Natural killer cell (primary cell): ENCODE measurements around a stretch of chr13.

- PRO-cap = no peak
Observed at GRCh38 chr13:45242113-45242551, 41.3 kb upstream of the KCTD4 start.

GRCh38 chr13:45335715-45336757, 4.9 kb downstream of the TPT1 start:
- PRO-cap = no peak

- PRO-cap = no peak
Observed at GRCh38 chr13:45339378-45339703, 1.6 kb downstream of the TPT1 start.

DNA sequence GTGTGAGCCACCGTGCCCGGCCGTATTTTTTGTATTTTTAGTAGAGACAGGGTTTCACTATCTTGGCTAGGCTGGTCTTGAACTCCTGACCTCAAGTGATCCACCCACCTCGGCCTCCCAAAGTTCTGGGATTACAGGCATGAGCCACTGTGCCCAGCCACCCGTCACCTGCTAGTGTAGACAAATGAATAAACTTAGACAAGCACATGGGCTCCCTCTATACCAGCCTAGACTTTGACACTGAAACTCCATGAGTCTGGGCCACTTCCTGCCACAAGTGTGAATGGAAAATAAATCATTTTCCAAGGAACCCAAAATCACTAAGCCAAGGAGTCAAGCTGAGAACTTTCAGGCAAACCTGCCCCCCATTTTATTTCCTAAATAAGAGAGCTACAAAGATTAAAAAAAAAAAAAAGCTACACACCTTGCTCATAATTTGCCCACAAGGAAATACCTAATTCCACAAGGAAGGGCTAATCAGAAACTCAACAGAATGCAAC, 27.1 kb upstream of the TPT1 start:
- PRO-cap = no peak

DNA sequence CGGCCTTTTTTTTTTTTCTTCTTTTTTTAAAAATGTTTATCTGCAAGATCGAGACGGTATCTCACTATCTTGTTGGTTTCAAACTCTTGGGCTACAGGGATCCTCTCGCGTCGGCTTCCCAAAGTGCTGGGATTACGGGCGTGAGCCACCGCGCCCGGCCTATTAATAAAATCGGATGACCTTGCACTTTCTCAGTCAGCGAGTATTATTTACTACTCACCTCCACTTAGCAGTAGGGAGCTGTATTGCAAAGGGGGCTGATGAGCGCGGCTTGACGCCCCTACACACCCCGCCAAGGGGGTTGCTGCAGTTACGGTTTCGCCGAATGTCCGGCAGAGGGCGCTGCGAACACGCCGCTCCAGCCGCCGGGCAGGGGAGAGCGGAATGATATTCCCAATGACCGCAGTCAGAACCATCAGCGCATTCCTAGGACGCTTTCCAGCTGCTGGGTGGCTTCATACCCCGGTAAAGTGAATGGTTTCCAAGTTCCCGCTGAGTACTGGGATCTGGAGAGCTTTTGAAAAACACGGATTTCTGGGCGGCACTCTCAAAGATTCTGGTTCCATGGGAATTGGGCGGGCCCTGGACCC, 29.9 kb upstream of the TPT1 start:
- PRO-cap = no peak

DNA sequence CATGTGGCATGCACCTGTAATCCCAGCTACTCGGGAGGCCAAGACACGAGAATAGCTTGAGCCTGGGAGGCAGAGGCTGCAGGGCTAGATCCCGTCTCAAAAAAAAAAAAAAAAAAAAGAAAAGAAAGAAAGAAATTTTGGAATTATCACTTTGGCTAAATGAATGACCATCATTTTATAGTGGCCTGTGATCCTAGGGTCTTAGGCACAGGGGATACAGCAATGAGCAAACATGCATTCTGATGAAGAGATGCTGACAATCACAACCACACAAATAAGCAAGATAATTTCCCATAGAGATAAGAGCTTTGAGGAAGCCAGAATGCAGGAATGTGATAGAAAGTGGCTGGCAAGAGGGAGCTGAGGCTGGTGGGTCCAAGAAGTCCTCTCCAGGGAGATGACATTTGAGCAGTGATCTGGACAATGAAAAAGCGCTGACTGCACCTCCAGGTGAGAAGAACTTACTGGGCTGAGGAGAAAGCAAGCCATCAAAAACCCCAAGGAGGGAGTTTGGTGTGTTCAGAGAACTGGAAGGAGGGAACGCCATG, 30.8 kb upstream of the TPT1 start:
- PRO-cap = no peak

DNA sequence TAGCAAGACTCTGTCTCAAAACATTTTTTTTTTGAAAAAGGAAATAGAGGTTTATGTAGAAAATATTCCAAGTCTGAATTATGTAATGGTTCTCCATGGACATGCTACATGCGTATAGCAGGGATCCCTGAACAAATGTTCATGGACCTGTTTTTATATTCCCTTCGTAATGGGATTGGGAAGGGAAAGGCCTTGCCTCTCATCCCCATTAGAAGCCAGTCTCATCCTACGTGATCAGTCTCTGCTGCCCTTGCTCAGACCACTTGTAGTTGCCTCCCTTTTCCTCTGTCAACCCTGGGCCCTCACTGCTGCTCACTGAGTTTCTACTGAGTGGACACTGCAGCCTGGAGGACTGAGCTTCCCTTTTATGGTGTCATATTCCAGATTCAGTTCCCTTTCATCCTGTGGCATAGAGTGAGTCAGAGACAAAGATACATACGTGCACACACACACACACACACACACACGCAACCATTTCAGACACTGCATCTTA, 56.4 kb downstream of the COG3 start:
- PRO-cap = no peak

GRCh38 chr13:45969205-45970097, 83.1 kb downstream of the ZC3H13 start:
- PRO-cap = no peak

- PRO-cap = no peak
Observed at GRCh38 chr13:46072090-46072447, 19.5 kb upstream of the ZC3H13 start.

DNA sequence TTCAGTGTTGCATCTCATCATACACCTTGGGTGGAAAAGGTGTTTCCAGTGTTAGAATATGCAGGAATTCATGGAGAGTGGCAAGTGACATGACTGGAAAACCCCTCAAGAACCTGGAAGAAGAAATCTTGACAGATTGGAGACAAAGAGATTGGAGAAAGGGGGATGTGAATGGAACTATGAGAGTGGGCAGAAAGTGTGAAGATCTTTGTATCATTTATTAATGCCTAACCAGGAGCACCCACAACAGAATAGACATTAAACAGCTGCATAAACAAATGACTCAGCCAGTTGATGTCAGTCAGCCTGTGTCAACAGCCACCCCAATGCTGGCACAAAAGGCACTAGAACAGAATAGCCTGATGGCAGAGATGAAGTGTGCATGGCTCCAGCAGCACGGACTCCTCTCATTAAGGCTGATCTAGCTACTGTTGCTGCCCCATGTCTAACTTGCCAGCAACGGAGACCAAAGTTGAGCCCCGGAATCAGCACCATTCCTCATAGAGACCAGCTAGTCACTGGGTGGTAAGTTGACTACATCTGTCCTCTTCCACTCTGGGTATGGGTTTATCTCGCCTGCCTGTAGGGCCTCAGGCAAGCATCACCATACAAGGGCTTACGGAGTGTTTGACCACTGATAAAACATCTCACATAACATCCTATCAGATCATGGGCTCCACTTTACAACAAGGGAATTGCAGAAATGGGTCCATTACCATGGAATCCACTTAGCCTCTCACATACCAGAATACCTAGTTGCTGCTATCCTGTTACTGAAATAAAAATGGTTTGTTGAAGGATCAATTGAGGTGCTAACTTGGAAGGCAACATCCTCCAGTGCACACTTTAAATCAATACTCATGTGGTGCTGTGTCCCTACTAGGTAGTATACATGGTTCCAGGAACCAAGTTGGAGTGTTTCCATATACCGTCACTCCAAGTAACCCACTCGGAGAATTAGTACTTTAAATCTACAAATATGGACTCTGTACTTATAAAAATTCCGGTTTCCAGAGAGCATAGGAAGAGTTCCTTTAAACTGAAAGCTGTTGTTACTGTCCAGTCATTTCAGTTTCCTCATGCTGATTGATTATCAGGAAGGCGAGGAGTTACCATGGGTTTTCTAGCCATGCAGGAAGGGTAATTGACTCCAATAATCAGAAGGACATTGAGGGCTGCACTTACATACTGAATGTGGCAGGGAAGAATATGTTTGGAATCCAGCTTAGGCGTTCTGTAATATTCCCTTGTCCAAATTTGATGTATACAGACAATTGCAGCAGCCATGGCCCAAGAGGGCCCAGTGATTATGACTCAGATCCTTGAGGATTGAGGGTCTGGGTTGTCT, 7.5 kb downstream of the CPB2 start:
- PRO-cap = no peak

DNA sequence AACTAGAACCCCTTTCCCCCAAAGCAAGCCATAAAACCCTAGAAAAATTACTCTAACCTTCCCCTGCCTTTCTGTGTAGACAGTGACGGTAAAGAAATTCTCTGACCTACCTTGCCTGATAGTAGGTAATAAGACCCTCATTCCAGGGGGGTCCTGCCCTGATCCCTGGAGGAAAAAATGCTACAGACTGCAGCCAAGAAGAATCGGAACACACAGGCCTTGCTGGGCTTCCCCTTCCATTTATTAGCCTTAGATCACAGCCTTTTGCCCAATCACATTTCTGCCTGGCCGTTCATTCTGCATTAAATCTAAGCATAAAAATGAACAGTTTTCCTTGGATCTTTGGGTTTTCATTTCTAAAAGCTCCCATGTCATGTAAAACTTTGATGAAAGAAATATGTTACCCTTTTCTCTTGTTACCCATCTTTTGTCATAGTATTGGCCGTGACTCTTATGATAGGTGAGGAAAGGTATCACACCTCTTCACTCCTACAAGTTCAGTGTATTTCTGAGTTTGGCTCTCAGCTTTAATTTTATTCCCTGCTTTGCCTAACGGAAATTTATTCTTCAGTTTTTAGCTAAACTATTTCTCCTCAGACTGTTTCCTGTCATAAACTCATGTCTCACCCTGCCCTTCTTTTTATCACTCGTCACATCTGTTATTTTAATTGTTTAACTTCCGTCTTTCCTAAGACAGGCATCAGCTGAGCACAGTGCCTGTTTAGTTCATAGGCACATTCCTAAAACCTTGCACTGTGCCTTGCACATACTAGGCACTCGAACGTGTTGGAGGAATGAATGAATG, 20.4 kb upstream of the CPB2 start:
- PRO-cap = no peak

DNA sequence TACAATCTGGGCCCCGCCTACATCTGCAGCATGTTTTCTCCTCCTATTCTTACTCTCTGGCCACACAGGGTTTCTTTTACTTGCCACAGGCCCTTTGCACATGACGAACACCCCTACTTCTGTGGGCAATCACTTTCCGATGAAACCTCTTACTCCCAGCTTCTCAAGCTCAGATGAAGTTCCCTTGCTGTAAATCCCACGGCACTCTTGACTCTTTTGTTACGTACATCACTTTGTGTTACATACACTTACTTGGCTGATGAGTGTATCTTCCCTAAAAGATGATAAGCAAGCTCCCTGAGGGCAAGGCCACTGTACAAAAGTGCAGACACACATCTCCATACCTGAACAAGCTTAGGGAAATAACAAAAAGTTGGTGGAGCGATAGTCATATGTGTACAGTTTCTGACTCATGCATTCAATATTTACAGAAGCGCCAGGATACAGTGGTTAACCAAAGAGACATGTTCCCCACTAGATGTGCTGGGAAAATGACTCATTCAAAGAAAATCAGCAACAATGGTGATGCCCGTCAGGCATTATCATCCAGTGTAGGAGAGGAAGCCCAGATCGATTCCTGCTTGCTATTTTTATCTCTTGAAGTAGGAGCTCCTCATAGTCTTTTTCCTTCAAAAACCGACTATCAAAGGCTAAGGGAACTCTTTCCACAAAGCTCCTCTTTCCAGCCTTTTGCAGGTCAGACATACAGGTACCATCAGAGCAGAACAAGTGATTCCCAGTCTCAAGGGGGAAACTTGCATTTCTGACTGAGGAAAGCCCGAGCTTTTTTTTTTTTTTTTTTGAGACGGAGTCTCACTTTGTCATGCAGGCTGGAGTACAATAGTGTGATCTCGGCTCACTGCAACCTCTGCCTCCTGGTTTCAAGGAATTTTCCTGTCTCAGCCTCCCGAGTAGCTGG, 32.3 kb downstream of the RUBCNL start:
- PRO-cap = no peak

DNA sequence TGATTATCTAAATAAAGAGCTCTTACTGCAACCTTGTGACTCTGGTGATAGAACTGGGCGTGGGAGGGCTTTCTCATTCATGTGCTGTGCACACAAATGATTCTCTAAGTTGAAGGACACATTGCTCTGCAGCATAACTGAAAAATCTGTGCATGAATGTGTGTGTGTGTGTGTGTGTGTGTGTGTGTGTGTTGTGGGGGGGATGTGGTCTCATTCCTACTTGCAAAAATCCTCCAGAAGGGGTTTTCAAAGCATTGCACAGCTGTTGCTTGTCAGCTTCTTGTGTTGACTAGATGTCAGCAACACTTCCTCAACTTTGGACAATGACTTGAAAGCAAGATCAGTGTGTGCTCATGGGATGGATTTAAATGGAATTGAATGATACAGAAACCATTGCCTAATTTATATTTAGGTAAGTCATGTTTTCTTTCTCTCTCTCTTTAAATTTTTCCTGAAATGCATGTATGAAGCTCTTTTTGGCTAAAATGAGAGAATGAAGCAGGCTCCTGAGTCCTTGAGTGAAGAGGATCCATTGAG, 22.5 kb downstream of the LRCH1 start:
- PRO-cap = no peak

DNA sequence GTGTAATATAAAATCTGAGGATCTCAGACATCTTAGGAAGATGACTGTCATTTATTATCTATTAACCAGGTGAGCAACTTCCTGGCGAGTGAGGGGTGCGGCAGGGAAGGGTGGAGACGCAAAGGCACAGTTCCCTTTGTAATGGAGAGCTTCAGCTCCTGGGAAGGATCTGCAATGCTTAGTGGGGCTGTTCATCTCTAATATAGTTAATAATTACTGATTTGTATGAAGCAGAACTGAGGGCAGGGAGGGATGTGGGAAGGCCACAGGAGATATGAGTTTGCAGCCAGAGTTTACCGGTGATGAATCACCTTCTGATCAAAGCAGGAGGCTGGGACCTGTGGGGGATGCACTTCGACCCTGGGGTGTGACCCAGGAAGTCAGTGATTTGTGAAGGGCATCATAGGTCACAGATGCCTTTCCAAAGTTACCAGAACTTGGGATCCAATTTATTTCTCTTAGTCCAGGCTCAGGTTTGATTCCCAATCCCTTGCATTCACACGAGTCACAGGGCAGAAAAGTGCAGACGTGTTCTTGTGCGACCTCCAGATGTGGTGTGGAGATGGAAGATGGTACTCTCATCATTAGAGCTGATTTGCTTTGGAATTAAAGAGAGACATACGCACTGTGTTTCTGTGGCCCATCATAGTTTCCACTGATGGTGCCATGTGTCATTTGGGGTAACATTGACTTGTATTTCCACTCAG, 54.9 kb downstream of the LRCH1 start:
- PRO-cap = no peak

DNA sequence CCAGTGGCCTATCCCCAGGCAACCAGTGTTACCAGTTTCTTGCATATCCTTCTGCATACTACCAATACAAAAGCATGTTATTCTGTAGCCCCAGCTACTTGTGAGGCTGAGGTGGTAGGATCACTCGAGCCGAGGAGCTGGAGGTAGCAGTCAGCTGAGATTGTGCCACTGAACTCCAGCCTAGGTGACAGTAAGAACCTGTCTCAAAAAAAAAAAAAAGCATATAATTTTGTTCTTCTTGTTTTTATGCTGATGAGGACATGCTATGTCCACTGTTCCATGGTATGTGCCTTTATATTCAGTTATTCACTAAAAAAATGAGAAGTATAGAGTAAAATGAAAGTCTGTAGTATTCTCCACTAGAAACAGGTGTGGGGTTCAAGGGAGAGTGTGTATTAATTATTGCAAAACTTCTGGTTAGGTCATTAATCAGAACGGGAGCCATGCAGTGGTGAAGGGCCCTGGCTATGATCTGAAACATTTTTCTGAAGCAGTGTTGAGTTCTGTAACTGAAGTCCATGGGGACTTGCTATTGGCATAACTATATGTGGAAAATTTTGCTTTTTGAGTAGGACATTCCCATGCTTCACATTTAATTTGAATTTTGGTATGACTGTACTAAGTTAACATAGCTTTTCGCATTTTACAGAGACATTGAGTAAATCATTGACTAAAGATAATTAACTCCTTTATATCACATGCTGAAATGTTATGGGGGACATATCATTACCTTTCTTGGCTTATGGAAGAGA, 67.4 kb downstream of the LRCH1 start:
- PRO-cap = no peak

- PRO-cap = no peak
Observed at GRCh38 chr13:46665659-46666369, 112.8 kb downstream of the LRCH1 start.

- PRO-cap = no peak
Observed at GRCh38 chr13:46666636-46667183, 113.7 kb downstream of the LRCH1 start.

GRCh38 chr13:46680525-46680942, 116.4 kb downstream of the ESD start:
- PRO-cap = no peak

GRCh38 chr13:46705296-46705849, 91.6 kb downstream of the ESD start:
- PRO-cap = no peak

- PRO-cap = no peak
Observed at GRCh38 chr13:46759906-46760442, 37.0 kb downstream of the ESD start.